ENCODE measurements around the genes LMO3 and CAPZA3.

GRCh38 chr12:14403560-14404139, 38.2 kb downstream of the ATF7IP start:
- RRBS, result no CpG with 5 or more reads among the region's 1 CpG

DNA sequence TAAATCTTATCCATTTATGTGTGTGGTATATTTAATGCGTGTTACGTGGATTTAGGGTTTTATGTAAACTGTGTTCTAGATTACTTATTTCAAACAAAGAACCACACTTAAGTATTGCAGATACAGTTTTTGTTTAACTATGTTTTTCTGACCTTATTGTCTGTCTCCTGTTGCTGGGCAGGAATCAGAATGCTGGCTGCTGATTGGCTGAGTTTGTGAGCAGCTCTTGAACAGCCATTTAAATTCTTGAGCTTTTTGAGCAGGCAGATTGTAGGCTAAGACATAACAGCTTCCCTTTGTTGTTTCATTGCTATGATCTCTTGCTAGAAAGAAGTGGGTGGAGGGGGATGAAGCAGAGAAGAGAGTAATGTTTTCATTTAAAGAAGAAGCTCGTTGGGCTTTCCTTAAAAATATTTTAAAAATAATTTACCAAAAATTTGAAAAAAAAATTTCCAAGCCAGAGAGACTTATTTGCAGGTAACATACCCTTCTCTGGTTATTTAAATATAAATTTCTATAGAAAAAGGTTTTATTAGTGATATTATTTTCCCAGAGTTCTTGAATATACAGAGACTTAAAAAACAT, 52.3 kb downstream of the ATF7IP start:
- RRBS, result no CpG with 5 or more reads among the region's 3 CpGs

- RRBS, result no CpG with 5 or more reads among the region's 3 CpGs
Observed at GRCh38 chr12:14561051-14561463, 6.6 kb downstream of the PLBD1 start.

GRCh38 chr12:14770674-14771051, 268 bp downstream of the H4C16 start:
- RRBS, result under 1% methylated on average over 11 of the region's 31 CpGs

- RRBS, result no CpG with 5 or more reads among the region's 1 CpG
Observed at GRCh38 chr12:14881407-14881735, 4.3 kb downstream of the MGP start.

- RRBS, result no CpG with 5 or more reads among the region's 17 CpGs
Observed at GRCh38 chr12:14941481-14942999, 3.7 kb upstream of the ERP27 start.

GRCh38 chr12:14959451-14959803, 2.0 kb downstream of the ARHGDIB start:
- RRBS, result no CpG with 5 or more reads among the region's 3 CpGs

- RRBS, result no CpG with 5 or more reads among the region's 3 CpGs
Observed at GRCh38 chr12:15137819-15138532, 83.2 kb downstream of the RERG start.

GRCh38 chr12:15169199-15169915, 51.9 kb downstream of the RERG start:
- RRBS, result no CpG with 5 or more reads among the region's 2 CpGs

DNA sequence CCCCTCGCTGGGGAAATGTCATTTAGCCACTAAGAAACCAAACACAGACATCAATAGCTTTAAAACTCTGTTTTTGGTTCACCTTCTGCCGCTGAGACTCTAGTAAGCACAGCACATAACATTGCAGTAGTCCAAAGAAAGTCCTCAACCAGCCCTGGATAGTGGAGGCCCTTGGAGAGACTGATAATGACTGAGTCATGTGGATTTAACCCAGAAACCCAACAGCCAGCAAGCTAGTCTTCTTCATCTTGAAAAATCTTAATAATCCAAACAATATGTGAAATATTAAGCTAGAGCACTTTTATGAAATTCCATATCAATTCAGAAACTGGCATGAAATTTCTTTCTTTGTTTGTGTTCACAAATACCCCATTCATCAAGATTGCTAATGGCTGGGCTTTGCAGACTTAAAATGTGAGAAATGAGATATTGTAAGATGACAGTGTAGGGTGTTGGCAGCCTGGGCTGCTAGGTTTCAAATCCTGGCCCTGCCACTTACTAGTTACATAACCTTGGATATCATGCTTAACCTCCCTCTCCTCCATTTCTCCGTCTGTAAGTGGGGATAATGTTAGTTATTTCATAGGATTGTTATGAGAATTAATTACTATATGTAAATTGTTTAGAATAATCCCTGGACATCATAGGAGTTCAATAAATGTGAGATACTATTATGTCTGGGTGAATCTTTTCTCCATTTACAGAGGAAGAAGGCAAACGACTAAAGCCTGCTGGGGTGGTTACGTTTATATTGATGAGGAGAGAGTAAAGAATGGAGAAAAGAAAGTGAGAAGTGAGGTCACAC, 40.0 kb downstream of the RERG start:
- RRBS, result no CpG with 5 or more reads among the region's 5 CpGs

DNA sequence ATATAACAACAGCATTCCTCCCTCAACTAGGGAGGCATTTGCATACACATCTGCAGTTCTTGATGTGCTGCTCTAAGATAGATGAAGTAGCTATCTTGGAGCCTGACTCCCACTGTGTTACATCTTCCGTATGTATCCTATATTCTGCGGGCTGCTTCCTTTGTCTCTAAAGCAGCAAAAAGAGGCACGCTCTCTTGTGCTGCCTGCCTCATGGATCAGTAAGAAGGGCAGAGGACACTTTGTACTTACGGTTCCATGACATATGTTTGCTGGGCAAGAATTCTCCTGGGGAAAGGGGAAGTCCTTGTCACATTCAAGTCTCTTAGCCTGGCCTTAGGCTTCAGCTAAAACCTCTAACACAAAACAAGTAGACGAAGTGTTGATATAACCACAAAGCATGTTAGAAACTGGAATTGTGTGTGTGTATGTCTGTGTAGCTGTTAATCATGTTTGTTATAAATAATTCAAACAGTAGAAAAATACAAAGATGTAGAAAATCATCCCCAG, 2.5 kb upstream of the RERG start:
- RRBS, result no CpG with 5 or more reads among the region's 5 CpGs

DNA sequence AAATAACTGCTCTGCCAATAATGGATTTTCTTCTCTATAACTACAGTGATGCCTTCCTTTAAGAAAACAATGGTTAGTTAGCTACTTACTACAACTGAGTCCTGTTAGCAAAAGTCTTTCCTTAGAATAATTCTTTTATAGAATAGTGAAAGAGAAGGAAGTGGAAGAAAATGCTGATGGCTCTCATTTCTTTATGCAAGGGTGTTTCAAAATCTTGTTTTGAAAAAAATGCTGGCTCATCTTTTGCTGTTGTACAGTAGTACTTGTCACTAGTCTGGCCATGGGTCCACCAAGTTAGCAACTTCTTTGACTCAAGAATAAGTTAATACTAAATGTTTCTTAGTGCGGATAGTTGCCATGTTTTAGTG, 225.3 kb downstream of the PTPRO start:
- RRBS, result no CpG with 5 or more reads among the region's 1 CpG

GRCh38 chr12:15698145-15698830, 90.9 kb downstream of the EPS8 start:
- RRBS, result no CpG with 5 or more reads among the region's 4 CpGs

GRCh38 chr12:15763766-15764418, 25.3 kb downstream of the EPS8 start:
- RRBS, result no CpG with 5 or more reads among the region's 4 CpGs

DNA sequence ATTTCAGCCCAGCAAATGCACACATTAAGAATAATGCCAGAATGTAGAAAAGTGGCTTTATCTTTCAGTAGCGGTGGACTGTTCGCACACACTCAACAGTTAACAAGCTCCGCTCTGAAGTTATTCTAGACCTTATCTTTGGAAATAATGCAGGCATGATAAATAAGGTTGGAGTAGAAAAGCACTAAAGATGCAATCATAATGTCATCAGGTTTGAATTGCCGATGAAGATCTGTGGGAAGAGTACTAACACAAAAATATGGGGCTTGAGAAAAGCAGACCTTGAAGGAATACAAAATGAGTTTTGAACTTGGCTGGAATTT, 81.6 kb downstream of the DERA start:
- RRBS, result no CpG with 5 or more reads among the region's 4 CpGs

DNA sequence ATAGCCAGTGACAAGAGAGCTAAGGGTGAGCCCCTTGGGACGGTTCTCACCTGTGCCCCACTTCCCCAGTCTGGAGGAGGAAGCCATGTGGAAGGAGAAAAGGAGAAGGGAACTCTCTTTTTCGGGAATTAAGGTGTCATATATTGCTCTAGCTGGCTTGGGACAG, 742 bp downstream of the MGST1 start:
- RRBS, result no CpG with 5 or more reads among the region's 2 CpGs

DNA sequence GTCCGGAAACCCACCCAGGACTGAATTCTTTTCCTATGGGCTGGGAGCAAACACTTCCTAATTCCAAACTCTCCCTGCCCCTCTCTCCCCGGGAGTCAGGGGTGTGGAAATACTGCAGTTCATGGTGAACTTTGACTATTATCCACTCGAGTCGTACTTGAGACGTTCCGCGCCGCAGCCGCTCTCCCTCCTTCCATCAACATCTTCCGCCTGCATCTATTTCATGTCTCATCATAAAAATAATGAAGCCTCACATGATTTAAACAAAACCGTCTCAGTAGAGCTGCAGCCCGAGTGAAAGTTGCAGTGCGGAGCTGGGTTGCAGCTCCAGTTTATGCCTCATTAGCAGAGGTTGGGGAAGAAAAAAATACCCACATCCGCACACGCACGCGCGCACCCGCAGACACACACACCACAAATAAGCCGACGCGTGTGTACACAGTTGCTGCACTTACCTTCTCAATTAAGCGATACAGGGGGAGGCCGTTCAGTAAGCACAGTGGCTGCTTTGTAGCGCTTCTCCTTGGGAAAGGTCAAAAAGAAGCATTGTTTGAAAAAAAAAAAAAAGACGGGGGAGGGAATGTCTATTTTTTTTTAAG, at the start of gene LMO3:
TSS of gene LMO3 (minus strand) at position 552 of the 599 bp plus-strand sequence.
- RRBS, result 1% methylated on average over 2 of the region's 26 CpGs

DNA sequence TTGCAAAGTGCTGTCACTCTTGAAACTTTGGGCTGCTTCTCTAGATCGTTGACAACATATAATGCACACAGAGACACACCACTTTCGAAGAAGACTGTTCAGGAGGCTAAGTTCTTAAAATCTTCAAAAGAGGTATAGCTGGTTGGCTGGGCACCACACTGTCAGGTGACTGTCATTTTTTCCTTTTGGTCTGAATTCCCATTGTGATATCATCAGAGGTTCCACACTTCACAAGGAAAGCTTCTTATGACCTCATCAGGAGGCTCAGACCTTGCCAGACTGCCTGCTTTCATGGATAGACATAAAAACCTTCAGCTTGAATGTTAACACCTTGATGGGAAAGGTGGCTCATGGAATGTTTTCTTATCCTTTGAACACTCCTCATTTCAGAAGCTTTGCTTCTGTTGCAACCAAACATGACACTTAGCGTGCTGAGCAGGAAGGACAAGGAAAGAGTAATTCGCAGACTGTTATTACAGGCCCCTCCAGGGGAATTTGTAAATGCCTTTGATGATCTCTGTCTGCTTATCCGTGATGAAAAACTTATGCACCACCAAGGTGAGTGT, at the start of gene CAPZA3:
TSS of gene CAPZA3 (plus strand) at position 267 of the 566 bp plus-strand sequence.
- RRBS, result no CpG with 5 or more reads among the region's 5 CpGs

- RRBS, result no CpG with 5 or more reads among the region's 6 CpGs
Observed at GRCh38 chr12:19036823-19037337, 92.7 kb upstream of the PLEKHA5 start.

Data from AG09319 (cell line).